Measurements from ENCODE around the genes PIP4K2C, MARCHF9 and CYP27B1.

- RRBS = no CpG with 5 or more reads among the region's 16 CpGs
Measured at GRCh38 chr12:57514425-57515653, 5.5 kb downstream of the DDIT3 start.

- RRBS = 11% methylated on average over 4 of the region's 18 CpGs
Measured at GRCh38 chr12:57521482-57521923, 1.1 kb upstream of the MBD6 start.

DNA sequence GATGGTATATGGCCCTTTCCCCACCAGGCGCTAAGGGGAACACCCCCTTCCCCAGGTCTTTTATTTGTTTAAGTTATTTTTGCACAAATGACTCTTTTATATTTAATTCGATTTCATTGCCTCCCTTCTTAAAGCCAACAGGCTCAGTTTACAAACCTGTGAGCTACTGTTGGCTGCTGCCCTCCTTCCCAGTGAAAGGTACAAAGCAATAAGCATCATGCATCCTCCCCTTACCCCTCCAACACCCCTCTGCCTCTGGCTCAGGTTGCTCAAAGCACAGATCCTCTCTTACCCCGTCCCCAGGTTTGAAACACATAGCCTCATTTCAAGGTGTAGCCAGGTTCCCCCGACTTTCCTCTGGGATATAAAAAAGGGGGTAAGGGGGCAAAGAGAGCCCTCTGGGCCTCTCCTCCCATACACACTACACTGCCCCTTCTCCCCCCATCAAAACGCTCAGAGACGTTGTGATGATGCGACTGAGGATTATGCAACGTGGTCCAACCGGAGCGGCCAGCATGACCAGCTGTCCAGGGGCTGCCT, 6.9 kb downstream of the MBD6 start:
- RRBS = no CpG with 5 or more reads among the region's 10 CpGs

- RRBS = 2% methylated on average over 25 of the region's 76 CpGs
Measured at GRCh38 chr12:57590595-57592071, at the start of gene PIP4K2C. Gene PIP4K2C (plus strand): TSS chr12:57591192.

- RRBS = 3% methylated on average over 16 of the region's 34 CpGs
Measured at GRCh38 chr12:57604965-57606193, 755 bp downstream of the DTX3 start.

DNA sequence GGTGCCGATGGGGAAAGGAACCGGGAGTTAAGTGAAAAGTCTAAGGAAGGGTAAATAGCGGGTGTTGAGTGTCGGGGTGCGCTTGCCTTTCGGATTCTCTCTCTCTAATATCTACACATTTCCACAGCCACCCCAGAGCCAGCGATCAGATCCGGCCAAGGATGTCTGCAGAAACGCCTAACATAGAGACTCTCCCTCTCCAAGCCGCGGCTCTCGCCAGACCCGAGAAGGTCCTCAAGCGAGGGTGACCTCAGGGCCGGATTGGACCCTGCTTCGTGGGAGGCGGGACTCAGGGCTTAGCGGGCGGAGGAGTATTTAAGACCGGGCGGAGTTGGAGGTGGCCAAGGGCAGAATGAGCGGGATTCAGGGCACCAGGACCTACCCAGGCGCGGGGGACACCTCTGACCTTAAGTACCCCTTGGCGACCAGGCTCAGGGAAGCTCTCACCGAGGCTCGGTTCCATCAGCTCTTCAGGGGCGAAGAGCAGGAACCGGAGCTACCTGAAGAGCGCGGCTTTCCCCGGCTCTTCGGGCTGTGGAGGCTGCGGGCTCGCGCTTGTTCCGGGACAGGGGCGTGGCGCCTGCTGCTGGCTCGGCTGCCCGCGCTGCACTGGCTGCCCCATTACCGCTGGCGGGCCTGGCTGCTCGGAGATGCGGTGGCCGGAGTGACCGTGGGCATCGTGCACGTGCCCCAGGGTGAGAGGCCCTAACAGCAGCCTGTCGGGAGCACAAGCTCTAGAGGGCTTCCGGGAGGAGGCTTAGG, 8.1 kb downstream of the ARHGEF25 start:
- RRBS = 9% methylated on average over 18 of the region's 52 CpGs

DNA sequence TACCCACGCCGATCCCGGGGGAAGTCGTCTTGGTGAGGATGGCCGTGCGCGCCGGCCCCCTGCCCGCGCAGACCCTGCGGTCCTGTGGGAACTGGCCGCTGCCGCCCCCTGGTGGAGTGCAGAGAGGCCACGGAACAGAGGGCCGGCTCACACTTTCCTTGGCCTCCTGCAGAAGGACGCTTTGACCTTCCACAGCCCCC, 10.5 kb downstream of the ARHGEF25 start:
- RRBS = 4% methylated on average over 6 of the region's 16 CpGs

DNA sequence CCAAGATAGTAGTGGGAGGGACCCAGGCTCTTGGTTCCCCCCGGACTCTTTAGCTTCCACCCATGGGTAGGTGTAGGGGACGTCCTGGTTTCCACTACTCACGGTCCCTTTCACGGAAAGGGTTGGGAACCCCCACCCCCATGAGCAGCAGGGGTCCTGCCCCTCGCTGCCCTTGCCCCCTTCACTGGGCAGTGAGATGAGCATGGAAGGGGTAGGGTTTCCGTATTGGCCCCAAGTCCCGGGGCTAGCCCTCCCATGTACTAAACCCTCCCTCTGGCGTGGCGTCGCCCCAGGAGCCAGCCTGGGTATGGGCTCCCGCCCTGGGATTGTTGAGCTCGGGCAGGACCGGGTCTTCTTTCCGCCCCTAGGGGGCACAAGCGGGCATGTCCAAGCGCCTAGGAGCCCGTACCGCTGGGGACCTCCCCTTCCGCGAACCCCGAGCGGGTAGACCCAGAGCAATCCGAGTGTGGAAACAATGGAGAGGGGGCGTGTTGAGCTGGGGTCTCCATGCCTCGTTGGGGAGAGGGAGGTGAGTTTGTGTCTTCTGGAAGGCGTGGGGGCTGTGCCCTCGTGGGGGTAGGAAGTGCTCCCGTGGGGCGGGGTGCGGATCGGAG, 12.6 kb downstream of the AGAP2 start:
- RRBS = no CpG with 5 or more reads among the region's 31 CpGs

GRCh38 chr12:57754091-57755247, at the start of gene MARCHF9:
Gene MARCHF9 (plus strand): TSS chr12:57755103.
- RRBS = 2% methylated on average over 16 of the region's 51 CpGs

DNA sequence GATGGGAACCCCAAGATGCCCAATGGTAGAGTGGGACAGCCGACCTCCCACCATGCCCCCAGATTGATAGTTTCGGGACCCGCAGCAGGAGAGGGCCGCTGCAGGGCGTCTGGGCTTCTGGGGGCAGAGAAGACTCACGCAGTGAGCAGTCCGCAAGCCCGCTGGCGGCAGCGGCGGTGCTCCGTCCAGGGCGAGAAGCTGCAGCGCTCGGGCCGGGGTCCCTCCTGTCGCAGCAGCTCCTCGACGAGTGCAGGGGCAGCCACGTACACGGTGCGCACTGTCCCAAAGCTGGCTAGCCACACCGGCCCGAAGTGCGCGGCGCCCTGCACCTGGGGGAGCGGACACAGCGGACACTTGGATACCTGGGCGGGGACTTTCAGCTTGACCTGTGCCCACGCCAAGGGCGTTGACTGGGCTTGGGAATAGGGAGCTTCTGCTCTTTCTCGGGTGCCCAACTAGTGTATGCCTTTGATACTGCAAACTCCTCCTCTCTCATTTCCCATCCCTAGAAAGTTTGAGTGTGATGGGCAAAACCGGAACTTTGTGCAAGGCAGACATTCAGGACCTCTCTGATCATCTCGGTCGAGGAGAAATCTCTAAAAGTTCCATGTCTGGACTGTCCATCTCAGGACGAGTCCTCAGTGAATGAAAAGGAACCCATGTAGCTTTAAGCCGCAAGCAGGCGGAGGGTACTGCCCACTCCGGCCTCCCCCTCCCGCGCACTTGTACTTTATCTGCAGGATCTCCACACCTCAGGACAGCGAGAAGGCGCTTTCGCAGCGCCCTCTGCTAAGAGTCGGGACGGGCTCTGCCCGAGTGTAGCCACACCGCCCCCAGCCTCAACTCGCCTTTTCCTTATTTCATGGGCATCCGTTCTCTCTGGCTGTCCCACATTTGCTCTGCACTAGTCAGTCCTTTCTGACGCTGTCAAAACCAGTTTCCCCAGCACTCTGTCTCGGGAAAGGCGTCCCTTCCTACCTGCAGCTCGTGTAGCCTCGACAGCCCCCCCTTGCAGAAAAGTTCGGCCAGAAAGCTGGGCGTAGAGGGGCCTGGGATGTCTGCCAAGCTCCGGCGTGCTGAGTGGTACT, 665 bp downstream of the CYP27B1 start:
- RRBS = under 1% methylated on average over 7 of the region's 61 CpGs

DNA sequence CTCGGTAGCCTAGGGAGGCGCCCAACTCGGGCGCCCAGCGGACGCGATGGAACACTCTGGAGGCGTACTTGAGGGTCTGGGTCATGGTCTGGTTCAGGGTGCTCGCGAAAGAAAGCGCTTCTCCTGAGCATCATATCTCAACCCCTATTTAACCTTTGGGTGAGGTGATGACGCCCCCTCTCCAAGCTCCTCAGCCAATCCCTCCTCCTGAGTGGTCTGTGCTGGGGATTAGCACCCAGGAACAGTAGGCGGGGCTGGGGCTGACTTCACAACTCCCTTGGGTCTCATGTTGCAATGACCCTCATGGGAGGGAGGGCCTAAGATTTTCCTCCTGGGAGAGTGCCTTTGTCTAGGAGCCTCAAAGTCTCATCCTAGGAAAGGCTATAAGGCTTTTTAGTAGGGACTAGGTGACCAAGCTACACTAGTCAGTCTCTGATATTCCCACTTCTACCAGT, at the start of gene CYP27B1:
Gene CYP27B1, minus strand, starts transcription at position 122 of the 455 bp plus-strand sequence.
- RRBS = no CpG with 5 or more reads among the region's 13 CpGs

- RRBS = no CpG with 5 or more reads among the region's 7 CpGs
Measured at GRCh38 chr12:57821785-57822469, 3.4 kb upstream of the AVIL start.

DNA sequence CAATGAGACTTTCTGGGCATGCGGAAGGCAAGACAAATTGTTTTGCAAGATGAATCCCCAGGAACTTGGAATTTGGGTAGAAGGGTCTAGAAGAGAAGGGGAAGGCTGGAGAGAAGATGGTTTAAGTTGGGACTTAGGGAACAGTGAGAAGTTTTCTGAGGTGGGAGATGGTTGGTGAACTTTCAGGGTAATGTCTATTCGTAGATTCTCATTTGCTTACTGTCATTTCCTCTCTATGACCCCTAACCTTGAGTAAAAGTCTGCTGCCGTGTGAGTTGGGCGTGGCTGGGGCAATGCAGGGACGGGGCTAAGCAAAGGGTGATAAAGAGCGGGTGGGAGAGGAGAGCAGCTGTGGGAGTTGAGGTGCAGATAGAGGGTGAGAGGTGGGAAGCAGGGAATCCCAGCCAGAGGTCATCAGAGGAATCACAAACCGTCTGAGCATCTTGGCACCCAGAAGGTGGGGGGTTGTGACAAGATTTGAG, 45.6 kb upstream of the CTDSP2 start:
- RRBS = no CpG with 5 or more reads among the region's 7 CpGs

GRCh38 chr12:57893199-57893670, 46.7 kb upstream of the CTDSP2 start:
- RRBS = 42% methylated on average over 4 of the region's 9 CpGs

- RRBS = under 1% methylated on average over 8 of the region's 58 CpGs
Measured at GRCh38 chr12:57896397-57897459, 44.6 kb upstream of the ATP23 start.

DNA sequence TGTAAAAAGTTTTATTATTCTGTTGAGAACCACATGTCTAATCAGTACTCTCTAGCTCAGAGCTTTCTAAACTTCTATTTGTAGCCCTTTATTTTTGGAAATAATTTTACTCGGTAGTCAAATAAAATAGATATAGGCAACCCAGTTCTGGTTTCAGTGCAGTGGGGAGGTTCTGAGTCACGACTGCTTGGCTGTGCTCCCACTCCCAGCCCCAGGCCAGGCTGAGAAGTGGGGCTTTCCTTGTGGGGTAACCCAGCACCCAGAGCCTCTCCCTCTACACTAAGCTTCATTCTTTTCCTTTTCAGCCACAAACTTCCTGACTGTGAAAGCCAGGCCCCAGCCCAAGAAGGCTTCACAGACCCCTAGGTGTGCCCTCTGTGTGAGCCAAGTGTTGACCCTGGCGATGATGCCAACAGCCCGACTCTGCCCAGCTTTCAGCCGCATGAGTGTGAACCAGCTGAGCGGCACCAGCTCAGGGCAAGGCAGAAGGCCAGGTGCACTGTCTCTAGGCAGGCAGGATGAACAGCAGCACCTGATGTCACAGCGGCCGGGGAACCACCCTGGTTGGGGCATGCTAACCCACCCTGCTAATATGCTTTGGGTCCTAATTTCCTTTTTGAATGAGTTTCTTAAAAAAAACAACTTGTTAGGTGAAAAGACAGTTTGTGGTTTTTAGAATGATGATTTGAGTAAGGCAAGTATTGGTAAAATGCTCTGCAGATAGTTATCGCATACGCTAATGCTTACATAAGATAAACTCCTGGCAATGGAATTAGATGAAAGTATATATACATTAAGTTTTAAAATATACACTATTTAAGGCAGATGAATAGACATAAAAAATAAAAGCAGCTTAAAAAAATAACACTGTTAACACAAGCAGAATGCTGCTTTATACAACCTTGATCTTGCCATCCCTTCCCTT, 42.2 kb upstream of the ATP23 start:
- RRBS = no CpG with 5 or more reads among the region's 10 CpGs

- RRBS = no CpG with 5 or more reads among the region's 11 CpGs
Measured at GRCh38 chr12:59084845-59085414, 164.6 kb upstream of the LRIG3 start.

DNA sequence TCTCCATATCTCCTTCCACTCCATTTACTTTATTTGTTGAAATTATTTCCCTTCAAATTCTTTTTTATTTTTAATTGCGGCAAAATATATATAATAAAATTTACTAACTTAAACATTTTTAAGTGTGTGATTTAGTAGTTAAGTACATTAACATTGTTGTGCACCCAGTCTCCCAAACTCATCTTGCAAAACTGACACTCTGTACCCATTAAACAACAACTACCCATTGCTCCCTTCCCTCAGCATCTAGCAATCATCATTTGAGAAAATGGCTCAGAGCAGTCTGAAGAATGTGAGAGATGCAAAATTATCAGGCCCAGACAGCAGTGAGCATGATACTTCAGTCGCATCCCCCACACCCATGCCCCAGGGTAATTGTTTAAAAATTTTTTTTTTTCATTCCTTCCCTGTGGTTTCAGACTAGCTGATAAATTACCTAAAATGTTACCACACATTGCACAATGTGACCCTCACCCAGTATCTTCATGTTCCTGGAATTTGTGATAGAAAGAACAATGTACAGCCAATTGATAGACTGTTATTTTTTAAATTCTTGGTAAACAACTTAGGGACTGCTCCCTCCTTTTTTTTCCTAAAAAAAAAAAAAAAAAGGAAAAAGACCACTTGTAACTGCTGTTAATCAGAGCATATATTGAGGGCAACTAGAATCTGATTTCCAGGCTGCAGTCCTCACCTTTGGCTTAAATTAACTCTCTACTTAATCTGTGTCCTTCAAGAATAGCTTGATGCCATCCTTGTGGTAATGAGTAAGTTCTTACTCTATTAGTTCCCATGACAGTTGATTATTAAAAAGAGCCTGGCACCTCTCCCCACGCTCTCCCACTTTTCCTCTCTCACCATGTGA, 11.3 kb upstream of the USP15 start:
- RRBS = no CpG with 5 or more reads among the region's 3 CpGs

DNA sequence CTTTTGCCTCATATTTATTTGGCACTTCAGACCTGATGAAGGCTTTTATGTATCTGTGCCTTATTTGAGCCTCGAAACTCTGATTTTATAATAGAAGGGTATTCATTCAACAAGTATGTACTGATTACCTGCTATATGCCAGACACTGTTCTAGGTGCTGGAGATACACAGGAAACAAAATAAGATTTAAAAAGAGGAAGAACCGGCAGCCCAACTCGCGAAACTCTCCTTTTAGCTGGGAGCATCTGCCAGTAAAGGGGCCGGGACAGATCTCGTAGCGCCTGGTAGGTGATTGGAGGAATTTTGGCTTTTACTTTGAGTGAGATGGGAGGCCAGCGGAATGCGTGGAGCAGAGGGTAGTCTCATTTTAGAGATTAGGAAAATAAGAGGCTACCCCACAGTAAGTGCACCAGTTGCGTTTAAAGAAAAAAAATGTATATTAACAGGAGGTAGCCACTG, 621 bp upstream of the MON2 start:
- RRBS = 3% methylated on average over 4 of the region's 10 CpGs

GRCh38 chr12:62512316-62512962, 45.8 kb downstream of the MON2 start:
- RRBS = no CpG with 5 or more reads among the region's 9 CpGs

Measured in epithelial cell of esophagus (primary cell).